Duodenum (tissue), 1 donor: ENCODE measurements around a stretch of chr12.

GRCh38 chr12:93061613-93062424, 132.7 kb upstream of the EEA1 start:
- PRO-cap = no peak

DNA sequence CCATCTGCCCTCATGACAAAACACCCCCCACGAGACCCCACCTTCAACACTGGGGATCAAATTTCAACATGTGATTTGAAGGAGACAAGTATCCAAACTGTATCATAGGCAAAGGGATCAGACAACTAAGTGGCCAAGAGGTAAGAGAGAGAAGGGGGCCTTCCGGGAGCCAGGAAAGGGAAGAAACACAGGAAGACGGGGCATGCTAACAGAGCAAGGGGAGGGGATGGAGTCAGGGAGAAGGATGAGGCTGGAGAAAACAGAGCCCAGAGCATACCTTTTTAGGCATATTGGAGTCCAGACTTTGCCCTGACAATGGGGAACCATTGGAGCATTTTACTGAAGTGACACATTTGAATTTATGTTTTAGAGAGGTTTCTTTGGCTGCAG, 204.4 kb upstream of the NUDT4 start:
- PRO-cap = no peak

- PRO-cap = no peak
These were observed 4.7 kb upstream of the NUDT4 start for GRCh38 chr12:93372966-93373498.

DNA sequence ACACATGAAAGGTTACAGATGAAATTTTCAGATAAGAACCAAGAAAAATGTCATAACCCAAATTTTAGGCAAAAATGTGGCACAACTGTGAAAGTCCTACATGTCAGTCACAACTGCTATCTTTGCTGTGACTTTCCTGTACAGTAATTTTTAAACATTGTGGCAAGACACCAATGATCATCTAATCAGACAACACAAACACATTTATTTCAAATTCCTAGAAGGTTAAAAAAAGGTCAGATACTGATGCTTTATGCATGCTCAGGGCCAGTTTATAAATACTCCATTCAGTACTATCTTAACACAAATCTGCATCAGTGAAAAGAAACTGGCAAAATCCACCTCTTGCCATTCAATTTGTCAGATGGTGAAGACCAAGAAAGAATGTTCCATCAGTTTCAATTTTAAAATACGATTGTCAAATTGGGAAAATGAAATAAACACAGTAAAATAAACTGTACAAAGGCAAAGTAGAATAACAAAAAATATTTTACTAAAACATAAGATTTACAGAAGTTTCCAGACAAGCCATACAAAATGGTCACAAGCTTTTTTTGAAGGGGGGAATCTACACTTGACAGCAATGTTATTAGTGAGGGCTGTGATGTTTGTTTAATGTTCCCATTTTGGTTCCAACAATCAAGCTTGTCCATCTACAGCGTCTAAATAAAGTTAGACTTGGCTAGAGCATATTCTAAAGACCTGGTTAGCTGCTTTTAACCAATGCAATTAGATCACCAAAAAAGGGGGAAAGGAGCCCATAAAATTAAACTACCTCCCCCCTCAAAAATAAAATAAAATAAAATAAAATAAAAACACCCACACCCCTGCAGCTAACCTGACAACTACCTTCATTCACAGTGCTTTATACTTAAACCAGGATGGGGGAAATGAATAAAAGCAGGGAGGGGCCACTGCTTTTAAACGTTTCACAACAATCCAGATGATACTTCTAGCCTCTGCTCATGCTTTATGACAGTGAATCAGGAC, 31.5 kb downstream of the NUDT4 start:
- PRO-cap = no peak

DNA sequence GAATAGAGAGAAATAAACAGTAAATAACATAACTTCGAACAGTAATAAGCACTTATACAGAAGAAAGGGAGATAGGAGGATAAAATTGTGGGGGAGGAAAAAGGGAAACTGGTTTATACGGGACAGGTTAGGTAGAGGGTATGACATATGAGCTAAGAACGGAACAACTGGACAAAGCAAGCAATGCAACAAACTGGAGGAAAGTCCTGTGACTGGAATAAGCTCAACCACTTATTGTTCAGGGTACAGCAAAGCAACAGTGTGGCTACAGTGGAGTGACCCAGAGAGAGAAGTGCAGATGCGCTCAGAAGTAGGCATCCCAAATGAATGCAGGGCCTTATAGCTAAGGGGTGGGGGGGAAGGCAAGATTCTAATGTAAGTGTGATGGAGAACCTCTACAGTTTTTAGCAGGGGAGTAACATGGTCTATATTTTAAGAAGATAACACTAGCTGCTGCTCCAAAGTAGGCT, 3.5 kb downstream of the UBE2N start:
- PRO-cap = no peak

DNA sequence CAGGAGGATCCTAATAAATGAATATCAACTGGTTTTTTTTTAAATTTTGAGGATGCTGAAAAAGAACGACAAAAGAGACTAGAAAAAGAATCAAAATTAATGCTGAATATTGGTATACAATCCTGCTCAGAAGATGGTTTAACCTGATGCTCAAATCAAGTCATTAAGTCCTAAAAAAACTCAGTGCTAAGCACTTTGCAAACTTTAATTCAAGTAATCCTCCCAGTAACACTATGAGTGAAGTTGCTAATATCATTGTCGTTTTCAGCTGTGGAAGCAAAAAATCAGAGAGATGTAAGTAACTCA, 34.2 kb upstream of the SOCS2 start:
- PRO-cap = no peak

GRCh38 chr12:93566814-93567492, 5.5 kb upstream of the SOCS2 start:
- PRO-cap = no peak

DNA sequence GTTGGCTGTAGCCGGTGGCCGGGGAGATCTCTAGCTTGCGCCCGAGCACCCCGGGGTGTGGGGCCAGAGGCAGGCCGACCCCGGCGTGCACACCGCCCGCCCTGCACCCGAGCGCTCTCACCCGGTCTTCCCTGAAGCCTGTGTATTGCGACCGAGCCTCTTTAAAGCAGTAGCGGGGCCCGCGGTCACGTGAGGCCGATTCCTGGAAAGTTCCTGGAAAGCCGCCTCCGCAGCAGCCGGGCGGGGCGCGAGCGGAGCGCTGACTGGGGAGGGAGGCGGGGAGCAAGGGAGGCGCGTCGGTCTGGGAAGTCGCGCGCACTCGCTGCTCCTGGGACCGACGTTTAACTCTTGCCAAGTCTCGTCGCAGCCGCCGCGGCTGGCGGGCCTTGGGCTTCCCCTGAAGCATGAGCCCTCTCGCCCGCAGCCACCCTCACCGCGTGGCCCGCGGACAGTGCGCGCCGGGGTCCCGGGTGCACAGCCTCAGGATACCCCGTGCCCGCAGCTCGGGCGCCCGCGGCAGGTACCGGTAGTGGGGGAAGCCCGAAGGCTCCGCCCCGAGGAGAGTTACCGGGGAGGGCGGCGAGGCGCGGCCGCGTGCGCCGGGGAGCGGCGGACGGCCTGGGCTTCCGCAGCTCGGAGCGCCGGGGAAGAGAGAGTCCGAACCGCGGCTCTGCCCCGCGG, 1.6 kb upstream of the SOCS2 start:
- PRO-cap = bidirectional peak, plus-strand start at position 285 of the sequence, minus-strand start at position 133 of the sequence

DNA sequence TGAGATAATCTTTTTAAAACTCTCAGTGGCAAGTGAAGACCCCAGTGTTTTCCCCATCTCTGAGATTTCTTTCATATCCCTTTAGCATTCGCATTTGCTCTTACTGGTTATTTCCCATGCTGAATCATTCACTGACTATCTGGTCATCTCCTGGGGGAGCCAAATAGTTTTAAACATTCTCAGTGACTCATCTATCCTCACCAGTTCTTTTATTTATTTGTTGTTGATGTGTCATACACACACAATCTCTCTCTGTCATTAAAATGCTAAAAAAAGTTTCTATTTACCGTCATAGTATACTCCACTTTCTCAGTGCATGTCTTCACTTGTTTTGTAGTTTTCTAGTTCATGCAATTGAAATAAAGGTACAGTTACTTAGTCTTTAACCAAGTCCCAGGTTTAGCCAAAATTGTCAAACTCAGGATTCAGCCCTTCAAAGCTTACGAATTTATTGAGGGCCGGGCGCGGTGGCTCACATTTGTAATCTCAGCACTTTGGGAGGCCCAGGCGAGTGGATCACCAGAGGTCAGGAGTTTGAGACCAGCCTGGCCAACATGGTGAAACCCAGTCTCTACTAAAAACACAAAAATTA, 52.1 kb upstream of the CRADD start:
- PRO-cap = no peak

DNA sequence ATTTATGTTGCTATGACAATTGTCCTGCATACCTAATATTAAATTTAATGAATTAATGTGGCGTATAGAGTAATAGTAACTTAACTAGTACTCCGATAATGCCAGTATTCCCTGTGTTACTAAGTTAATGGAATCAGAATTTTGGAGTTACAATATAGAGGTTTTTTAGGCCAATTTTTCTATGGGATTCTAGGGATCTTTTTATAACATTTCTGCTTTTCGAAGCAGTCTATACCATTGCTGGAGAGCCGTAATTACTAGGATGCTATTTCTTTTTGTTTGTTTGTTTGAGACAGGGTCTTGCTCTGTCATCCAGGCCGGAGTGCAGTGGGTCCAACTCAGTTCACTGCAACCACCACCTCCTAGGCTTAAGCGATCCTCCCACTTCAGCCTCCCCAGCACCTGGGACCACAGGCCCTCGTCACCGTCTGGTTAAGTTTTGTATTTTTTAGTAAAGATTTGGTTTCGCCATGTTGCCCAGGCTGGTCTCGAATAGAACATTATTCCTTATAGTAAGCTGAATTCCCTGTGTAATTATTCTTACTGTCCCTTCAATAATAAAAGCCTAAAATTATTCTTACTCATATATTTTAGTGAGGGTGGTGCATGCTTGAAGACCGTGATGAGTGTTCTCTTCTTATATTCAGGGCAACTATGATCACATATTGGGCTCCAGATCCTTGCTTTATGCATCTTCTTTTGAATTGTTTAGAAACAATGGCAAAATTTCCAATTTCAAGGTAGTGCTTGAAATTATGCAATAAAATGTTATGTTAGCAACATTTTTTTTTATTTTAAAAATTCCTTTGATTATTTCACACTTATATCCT, 66.1 kb downstream of the CRADD start:
- PRO-cap = no peak

DNA sequence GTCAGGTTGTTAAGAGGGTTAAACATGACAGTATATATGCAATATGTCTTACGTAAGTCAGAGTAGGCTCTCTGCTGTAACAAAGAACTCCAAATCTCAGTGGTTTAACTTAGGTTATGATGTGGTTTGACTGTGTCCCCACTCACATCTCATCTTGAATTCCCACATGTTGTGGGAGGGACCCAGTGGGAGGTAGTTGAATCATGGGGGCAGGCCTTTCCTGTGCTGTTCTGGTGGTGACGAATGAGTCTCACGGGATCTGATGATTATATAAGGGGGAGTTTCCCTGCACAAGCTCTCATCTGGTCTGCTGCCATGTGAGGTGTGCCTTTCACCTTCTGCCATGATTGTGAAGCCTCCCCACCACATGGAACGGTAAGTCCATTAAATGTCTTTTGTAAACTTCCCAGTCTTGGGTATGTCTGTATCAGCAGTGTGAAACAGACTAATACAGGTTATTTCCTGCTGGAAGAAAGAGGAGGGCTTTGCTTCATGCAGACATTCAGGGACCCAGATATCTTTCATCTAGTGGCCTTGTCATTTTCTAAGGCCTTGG, 96.0 kb downstream of the CRADD start:
- PRO-cap = no peak

DNA sequence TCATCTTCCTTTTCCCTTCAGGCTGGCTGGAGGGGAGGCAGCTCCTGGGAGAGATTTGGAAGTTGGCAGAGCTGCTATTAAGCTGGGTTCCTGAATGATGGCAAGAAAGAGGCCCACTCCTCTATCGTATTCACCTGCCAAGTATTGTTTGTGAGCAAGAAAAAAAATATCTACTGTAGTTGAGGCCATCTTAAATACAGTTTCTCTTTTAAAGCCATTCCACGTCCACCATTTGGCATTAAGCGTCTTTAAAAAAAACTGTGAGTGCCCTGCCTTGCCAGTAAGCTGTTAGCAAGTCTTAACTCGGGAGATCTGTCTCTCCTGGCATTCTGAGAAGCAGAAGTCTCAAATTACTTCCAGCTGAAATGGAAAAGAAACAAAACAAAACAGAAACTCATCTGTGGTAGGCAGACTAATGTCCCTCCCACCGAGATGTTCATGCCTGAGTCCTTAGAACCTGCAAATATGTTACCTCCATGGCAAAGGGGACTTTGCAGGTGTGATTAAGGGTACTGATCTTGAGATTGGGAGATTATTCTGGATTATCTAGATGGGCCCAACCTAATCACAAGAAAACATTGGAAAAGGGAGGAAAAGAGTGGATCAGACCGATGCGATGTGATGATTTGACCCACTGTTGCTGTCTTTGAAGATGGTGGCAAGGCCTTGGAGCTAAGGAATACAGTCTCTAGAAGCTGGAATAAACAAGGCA, 126.3 kb downstream of the CRADD start:
- PRO-cap = no peak

- PRO-cap = no peak
These were observed 217.5 kb downstream of the CRADD start for GRCh38 chr12:93894365-93895447.

- PRO-cap = no peak
These were observed 2.6 kb upstream of the PLXNC1 start for GRCh38 chr12:94145698-94146184.

GRCh38 chr12:94367422-94368364, 92.0 kb downstream of the CEP83 start:
- PRO-cap = no peak

- PRO-cap = no peak
These were observed 57.7 kb upstream of the TMCC3 start for GRCh38 chr12:94707821-94708631.

DNA sequence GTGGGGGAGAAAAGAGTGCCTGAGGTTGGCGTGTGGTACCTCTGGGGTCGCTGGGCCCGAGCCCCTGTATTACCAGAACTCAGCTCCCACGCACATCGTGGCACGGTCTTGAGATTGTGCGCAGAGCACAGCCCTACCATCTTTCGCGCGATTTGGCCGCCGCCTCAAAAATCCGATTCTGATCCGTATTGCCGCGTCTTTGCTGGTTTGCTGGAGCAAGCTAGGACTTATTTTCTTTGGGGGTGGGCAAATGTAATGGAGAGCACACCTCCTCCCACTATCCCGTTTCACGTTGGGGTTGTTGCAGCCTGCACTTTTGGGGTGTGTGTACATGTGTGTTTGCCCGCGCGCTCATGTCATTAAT, 558 bp downstream of the METAP2 start:
- PRO-cap = no peak

GRCh38 chr12:95548074-95548632, 3.1 kb downstream of the USP44 start:
- PRO-cap = no peak

DNA sequence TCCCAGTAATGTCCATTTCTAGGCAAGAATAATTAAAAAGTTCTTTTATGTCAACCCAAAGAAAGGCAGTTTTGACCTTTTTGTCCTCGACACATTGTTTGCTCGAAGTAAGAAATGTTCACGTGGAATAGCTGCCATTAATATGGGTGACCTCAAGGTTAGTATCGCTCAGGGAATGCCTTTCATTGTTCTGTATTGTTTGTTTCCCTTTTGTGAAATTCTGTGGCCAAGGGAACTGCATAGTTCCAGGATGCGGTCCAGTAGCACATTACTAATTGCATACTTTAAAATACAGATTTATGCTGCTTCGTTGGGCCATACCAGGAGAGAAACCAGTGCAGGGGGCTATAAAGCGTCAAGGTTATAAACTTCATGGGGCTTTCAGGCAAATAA, 73.3 kb upstream of the USP44 start:
- PRO-cap = no peak

- PRO-cap = no peak
These were observed 82.2 kb upstream of the USP44 start for GRCh38 chr12:95633092-95634244.